Spinal cord (tissue), 3 donors: ENCODE measurements around the gene GSPT1.

DNA sequence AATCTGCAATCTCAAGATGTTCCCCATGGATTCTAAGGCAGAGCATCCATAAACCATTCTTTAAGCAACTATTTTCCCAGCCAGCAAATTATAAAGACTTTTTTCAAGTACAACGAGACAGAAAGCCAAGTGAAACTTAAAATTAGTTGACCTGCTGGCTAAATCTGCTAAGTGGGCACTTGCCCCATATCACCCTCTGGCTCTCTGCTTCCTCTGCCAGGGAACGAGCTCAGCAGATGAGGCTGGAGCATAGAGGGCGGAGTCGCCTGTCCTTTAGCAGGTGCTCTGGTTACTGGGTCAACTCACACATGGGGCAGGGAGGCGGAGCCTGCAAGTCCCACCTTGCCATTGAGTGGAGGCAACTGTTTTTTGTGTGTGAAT lies 62.6 kb downstream of the EMP2 start:
- PRO-cap = no peak
- RAMPAGE, long total RNA = no peak

- PRO-cap = no peak
- RAMPAGE, long total RNA = no peak
Measured at GRCh38 chr16:10545551-10546066, 34.8 kb downstream of the EMP2 start.

DNA sequence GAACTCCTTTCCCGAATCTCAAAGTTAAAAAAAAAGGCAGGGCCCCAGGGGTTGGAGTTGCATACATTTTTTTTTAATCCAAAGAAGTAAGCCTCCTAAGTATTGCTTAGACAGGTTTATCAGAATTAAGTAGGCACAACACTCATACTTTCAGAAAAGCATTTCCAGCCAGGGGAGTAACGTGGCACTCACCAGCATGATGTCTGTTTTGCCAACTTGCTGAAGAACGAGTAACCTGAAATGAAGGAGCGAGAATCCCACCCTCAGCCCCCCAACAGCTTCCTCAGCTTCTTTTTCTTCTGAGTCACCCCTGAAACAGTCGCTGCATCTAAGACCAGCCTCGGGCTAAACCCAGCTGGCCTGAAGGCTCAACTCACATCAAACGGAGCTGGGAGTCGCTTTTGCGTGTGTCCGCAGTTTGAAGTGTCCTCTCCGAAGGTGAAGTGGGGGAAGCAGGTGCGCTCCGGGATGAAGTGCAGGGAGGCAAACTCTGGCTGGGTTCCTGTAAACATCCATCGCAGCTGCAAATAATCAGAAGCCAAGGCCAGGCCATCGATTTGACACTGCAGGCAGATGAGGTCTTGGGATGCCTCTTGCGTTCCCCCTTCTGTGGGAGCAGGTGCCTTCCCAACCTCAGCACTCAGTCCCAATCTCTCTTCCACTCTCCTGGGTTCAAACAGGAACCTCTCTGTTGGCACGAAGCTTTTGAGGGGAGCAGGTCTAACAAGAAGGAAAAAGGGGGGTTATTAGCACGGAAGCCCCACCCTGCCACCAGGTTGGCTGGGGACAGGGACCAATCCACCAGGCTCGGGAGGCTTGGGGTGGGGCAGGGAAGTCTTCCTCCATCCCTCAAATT lies 13.2 kb downstream of the DEXI start:
- PRO-cap = no peak
- RAMPAGE, long total RNA = no peak

DNA sequence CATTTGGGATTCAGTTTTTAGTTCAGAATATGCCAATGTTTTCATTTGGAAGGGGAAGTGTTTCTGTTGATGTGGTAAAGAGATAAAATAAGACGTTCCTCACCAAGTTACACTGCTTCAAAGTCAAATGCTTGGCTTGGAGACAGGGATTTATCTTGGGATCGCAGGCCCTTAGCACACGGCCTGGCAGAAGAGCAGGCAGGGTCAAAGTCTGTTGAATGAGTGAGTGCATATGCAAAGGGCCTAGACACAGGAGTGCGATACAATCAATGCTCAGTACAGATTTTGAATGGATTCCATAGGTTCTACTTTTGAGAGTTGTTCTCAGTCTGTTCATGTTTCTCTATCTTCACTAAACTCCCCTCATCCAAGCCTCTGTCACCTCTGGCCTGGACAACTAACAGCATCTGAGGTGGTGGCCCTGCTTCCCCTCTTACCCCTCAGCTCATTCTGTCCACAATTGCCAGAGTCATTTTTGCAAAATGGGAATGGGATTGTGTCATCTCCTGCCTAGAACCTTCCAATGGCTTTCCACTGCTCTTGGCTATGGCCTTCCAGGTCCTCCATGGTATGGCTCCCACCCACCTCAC lies 3.3 kb downstream of the DEXI start:
- PRO-cap = no peak
- RAMPAGE, long total RNA = no peak

- PRO-cap = no peak
- RAMPAGE, long total RNA = no peak
Measured at GRCh38 chr16:10964213-10964671, 19.9 kb downstream of the CLEC16A start.

- PRO-cap = no peak
- RAMPAGE, long total RNA = no peak
Measured at GRCh38 chr16:11007370-11008013, 63.1 kb downstream of the CLEC16A start.

DNA sequence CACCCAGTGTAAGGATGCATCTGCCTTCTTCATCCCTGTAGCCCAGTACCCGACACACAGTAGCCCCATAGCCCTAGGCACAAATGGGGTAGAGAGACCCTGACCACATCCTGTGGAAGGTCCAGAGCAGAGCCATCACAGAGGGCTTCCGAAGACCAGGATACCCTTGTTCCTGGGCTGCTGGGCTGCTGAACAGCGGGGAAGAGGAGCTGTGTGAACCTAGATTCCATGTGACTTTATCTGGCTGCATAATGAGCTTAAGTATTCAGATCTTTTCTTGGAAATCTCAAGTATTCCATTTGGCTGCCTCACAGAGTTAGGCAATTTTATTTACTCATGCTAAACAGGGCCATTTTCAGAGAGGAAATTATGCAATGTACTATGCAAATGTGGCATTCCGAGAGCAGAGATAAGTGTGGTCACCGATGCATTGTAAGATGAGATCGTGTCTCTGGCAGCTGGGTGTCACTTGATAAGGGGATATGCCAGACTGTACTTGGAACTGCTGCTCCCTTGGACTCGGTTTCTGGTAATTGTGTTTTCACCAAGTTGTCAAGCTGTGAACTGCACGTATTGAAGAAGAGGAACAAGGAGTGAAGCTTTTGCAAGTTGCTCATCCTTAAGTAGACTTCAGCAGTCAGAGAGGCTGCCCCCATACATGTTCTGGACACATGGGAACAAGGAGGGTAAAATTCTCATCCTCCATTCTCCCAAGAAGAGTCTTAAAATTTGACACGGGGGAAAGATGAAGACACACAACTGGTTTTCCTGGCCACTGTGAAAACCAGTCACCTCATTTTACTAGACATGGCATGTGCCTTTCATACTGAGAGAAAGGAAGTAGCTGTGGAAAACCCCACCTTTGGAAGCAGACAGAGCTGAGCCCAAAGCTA lies 151.0 kb downstream of the SOCS1 start:
- PRO-cap = no peak
- RAMPAGE, long total RNA = no peak

DNA sequence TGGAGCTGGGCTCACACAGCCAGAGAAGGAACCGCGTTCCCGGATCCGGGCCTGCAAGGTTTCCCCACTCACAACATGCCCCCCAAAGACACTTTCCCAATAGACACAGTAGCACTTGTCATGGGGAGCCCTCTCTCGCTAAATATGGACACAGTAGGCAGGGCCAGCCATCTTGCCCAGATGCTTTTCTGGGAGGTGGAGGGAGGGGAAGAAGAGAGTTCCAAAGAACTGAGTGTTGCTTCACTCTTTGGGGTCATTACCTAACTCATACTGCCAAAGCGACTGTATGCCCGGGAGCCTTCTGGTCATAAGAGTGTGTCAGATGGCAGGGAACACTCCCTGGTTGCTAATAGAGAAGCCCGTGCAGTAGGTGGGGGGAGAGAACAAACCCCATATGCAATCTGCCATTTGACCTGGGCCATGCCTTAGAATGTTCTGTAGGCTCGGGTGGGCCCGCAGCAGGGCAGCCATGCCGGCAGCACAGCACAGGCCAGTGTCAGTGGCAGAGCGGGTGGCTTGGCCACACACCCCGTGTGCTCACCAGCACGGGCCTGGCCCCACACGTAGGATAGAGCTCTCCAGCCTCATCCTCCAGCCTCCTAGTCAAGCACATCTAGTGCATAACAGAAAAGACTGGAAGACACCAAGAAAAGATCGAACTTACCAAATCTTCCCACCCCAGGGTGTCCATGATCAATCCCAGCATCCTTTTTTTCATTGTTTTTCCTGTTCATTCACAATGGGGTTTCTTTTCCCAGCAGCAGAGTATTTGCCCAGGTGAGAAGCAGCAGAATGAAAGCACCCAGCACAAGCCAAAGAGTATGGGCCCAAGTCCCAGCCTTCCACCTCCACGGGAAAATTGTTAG lies 120.5 kb downstream of the SOCS1 start:
- PRO-cap = no peak
- RAMPAGE, long total RNA = no peak

DNA sequence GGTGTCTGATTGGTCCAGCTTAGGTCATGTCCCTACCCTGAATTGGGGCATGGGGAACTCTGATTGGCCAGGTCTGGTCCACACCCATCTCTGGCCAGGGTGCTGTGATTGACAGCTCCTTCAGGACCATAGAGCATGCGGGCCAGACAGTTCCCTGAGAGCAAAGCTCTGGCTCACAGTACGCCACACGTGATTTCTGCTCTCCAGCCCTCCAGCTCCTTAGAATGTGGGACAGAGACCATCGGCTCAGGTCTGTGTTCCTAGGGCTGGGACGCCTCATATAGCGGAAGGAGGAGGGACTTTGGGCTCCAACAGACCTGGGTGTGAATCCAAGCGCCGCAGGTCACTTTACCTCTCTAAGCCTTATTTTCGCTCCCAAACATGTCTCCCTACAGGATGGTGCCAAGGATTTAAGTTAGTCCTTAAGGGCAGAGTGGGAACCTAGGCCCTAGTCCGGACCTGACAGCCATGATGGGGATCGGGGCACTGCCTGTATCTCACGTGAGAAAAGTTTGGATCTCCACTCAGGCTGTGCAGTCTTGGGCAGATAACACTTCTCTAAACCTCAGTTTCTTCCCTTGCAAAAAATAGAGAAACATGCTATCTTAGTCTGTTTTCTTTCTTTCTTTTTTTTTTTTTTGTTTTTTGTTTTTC lies 17.2 kb downstream of the SOCS1 start:
- PRO-cap = no peak
- RAMPAGE, long total RNA = no peak

DNA sequence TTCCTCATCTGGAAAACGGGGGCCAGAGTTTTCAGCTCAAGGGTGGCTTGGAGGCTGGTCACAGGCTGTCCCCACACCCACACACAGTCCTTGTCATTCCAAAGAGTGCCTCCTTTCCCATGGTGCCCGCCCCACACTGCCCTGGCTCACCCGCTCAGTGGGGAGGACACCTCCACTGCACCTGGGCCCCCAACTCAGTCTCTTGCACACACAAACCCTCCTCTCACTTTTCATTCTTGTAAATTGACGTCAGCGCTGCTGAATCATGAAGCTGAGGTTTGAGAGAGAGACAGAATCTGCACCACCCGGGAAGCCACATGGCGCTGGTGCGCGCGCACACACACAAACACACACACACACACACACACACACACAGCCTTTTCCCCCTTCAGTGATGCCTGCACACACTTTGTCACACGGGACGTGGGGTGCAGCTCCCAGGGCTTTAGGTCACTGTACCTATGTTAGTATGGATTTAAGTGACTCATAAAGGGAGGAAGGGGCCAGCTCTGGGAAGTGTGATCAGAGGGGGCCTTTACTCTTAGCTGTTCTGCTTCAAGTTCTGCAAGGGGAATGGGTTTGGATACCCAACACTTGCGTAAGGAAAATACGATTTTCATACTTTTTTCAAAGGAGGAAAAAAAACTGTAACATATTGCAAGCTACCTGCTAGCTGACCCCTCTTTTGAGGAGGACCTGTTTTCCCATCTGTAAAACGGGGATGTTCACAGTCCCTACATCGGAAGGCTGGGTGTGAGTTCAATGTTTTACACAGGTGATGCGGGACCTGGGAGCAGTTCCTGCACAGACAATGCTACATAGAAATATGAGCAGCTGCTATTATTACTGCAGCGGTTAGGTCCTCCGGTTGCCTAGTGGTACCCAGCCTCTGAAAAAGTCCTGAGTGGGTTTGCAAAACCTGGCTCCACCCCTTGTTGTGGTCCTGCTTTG lies 3.8 kb downstream of the SOCS1 start:
- PRO-cap = no peak
- RAMPAGE, long total RNA = no peak

- PRO-cap = no peak
- RAMPAGE, long total RNA = no peak
Measured at GRCh38 chr16:11327811-11328047, 17.5 kb upstream of the RMI2 start.

- PRO-cap = no peak
- RAMPAGE, long total RNA = no peak
Measured at GRCh38 chr16:11538634-11539172, 11.7 kb upstream of the ENSG00000188897 start.

- PRO-cap = no peak
- RAMPAGE, long total RNA = no peak
Measured at GRCh38 chr16:11556594-11557703, 29.8 kb downstream of the LITAF start.

DNA sequence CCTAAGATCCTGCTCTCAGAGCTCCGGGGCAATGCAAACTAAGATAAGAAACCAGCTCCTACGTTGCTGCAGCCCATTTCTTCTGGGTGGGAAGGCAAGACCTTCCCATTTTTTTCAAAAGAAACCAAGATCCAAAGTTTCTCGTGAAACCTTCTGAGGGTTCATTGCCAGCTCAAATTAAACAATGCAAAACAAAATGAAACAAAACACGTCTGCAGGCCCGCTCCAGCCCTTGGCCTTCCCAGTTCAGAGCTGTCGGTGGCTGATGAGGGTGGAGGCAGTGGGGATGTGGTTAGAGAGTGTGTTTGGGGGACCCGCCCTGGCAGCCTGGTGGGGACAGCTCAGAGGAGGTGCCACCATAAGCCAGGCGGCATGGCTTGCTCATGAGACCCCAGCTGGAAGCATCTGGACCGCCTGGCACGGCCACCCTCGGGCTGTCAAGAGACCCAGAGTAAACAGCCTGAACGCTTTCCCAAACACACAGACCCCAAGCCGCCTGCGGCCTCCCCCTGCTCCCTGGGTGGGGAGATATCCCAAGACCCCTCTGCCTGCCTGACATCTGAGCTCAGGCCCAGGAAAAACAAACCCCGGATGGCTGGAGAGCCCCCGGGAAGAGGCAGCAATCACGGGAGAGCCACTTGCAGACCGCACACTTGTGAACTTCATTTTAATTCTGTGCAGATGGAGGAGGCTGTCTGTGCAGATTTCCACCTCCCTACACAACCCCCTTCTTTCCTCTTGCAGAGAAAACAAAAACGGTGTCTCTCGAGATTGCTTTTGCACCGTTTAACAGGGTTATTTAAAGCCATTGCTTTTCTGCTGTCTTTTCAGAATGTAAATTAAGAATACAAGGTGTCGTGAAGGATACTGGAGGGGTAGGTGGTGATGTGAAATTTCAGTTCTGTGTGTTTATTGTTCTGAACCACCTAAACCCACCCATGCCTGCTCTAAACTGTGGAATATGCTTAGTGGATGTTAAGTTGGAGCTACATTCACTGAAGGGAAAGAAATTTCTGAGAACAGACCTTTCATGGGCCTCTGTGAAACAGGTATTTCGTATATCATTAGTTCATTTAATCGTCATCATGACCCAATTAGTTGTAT lies 35.5 kb upstream of the LITAF start:
- PRO-cap = no peak
- RAMPAGE, long total RNA = no peak

GRCh38 chr16:11691392-11692316 lies 23.4 kb downstream of the SNN start:
- PRO-cap = no peak
- RAMPAGE, long total RNA = no peak

- PRO-cap = no peak
- RAMPAGE, long total RNA = no peak
Measured at GRCh38 chr16:11762411-11763213, 20.0 kb upstream of the TXNDC11 start.

DNA sequence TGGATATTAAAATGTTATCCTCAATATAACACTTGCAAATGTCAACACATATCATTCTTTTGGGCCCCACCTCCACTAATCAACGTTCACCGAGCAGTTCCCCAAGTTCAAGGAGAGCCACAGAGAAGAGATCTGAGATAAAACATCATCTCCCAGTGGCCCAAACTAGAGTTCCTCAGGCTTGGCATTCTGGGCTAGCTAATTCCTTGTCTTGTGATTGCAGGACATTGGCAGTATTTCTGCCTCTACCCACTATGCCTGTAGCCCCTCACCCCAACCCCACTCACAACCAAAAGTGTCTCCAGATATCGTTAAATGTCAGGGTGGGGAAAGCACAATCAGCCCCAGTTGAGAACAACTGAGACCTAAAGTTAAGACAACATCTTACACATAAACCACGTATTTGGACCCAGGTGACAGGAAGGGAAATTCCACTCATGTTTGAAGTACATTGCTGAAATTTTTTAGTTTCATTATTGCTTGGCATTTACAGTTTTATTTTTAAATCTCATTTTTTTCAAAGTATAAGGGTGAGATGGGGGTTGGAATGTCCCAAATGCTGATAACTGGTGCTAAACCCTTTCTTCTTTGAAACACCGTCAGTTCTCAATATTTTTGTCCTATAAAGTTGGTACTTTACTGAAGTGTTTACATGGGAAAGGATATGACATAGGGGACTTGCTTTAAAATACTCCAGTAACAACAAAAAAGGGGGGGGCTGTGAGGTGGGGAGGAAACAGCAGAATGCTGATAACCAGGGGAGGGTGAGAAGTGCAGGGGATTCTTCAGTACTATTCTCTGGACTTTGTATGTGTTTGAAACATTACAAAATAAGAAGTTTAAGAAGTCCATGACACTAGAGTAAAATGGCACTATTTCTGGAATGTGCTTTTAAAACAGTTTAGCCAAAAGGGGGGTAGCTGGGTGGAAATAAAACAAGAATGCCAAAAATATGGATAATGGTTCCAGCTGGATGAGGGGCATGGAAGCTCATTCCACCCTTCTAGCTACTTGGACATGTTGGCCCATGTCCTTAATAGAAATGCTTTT lies 13.5 kb downstream of the ZC3H7A start:
- PRO-cap = no peak
- RAMPAGE, long total RNA = no peak

GRCh38 chr16:11868304-11869167 lies 17.2 kb upstream of the RSL1D1 start:
- PRO-cap = no peak
- RAMPAGE, long total RNA = no peak

DNA sequence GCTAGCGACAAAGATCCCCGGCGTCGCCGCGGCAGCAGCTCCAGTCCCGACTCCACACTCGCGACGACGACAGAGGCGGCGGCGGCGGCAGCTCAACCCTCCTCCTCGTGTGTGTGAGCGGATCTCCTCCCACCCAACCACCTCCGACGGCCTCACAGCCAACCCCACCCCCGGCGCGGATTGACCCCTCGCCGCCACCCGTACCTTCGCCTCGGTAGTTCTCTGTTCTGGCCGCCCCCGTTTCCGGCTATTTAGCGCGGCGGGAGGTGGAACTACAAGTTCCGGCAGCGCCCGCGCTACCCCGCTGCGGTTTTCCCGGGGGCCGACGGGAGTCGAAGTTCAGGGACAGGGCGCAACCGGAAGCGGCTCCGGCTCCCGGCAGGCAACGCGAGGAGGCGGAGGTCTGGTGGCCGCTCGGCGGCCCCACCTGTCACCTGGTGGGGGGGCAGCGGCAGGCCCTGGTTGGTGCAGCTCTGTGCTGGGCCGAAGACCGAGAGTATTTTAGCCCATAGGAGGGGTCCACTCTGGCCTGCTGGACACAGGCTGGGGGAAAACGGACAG lies at the start of gene GSPT1:
Gene GSPT1, minus strand, starts transcription at position 119 of the 561 bp plus-strand sequence.
- PRO-cap = unidirectional peak, minus-strand start at position 107 of the sequence
- RAMPAGE, long total RNA = no peak

DNA sequence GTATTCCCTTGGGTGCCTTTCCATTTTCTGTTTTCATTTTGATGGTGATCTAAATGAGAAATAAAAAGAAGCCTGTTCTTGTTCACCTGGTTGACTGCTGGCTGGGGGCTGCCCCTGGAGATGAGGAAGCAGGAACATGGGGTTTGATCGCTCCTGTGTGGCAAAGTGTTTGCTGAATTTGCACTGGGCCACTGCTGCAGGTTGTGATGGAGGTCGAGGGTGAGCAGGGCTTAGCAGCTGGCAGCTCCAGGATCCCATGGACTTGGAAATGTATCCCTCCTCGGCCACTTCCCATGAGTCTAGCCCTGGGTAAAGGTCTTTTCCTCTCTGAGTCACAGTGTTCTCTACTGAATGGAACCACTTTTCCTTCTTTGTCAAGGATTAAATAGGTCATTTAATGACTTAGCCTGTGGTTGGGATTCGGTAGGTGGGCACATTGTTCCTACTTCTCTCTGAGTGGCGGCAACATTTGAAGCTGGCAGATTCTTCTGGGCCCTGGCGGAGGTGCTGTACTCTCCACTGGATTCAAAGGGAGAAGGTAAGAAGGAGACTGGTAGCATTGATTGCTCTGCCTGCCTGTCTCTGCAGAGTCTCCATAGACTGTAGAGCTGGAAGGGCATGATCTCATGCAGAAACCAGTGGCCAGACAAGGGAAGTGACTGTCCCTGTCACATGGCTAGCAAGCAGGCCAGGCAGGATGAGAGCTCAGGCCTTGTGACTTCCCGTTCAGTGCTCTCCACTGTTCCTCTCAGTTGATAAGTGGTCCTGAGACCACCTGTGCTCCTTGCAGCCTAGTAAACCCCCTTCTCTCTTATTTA lies 17.9 kb downstream of the SNX29 start:
- PRO-cap = no peak
- RAMPAGE, long total RNA = no peak